SEM (cell line): ENCODE measurements around a stretch of chr4.

DNA sequence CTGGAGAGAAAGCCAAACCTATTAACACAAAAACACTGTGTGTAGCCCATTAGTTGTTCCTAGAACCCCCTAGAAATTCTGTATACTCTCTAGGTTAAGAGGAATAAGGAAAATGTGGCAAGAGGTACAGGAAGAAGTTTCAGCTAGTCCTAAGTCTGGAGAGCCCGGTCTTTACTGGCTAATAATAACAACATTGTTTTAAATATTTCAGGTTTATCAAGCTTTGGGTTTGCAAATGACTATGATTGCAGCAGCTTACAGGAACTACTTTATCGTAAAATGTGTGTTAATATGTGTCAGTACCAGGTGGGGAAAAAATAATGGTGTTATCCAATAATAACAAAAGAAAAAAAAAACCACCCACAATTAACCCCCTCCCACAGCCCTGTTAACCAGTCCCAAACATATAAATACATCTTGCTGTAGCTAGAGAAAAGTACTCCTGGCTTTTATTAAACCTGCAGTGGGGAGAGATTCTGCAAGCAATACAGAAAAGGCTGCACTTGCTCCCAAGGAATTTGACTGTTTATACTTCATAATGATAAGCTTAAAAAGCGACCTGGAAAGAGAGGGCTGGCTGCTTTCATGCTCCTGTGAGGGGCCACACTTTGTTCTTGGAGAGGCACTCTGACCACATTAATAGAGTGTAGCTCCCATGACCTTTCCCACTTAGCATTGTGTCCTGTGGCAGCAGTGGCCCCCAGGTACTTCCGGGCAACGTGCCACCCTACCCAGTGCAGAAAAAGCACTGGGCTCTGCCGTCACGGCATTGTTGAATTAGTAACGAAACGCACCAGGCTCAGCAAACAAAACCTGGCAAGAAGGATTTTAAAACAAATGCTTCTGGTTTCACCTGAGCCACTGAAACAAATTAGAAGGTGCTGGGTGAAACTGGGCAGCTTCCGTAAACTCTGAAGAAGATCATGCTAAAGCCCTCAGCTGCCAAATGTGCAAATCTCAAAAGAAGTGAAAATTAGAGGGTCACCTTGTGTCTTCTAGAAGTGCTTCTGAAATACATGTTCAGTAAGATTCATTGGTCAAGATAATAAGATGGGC is 5.2 kb upstream of the SORBS2 start:
- PRO-cap = no peak

- PRO-cap = no peak
Measured at GRCh38 chr4:185932799-185933700, 121.1 kb upstream of the SORBS2 start.

GRCh38 chr4:186051165-186051519 is 17.8 kb upstream of the TLR3 start:
- PRO-cap = no peak

GRCh38 chr4:186116257-186116487 is 47.2 kb downstream of the TLR3 start:
- PRO-cap = no peak

GRCh38 chr4:186155843-186156361 is 35.5 kb upstream of the CYP4V2 start:
- PRO-cap = no peak

GRCh38 chr4:186192132-186192849 is 924 bp downstream of the CYP4V2 start:
- PRO-cap = no peak

GRCh38 chr4:186537780-186538652 is 17.4 kb downstream of the MTNR1A start:
- PRO-cap = no peak

GRCh38 chr4:186622498-186623768 is 67.6 kb upstream of the MTNR1A start:
- PRO-cap = no peak

GRCh38 chr4:186644870-186645359 is 78.7 kb downstream of the FAT1 start:
- PRO-cap = no peak

DNA sequence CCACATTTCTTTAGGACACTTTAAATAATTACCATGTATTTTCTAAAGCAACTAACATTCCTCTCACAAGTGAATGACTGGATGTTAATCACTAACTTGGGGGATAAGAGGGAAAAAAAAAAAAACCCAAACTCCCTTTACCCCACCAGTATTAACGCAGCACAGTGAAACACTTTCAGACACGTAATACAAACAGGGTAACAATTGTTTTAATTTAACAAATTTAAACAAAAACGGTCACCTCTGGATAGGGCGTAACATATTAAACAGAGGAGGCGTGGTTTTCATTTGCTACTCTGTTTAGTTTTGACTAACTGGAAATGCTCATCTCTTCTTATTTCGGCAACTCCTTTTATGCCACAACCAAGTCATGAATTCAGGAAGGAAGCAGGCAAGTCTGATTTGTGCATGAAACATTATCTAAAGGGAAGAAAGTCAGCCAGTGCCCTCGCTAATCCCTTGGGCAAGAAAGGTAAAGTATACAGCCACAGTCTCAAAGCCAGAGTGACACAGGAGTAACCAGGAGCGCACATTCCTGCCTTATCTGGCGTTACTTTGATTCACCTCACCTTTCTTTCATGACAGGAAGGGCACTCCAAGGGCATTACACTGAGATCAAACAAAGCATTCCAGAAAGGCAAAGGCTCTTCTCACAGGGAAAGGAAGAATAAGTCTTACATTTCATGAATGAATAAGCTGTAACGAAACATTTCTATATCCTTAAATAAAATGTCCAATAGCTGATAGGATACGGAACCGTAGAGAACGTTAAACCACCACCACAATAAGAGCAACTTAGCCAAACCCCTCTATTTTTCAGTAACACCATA is 38.9 kb downstream of the FAT1 start:
- PRO-cap = no peak

DNA sequence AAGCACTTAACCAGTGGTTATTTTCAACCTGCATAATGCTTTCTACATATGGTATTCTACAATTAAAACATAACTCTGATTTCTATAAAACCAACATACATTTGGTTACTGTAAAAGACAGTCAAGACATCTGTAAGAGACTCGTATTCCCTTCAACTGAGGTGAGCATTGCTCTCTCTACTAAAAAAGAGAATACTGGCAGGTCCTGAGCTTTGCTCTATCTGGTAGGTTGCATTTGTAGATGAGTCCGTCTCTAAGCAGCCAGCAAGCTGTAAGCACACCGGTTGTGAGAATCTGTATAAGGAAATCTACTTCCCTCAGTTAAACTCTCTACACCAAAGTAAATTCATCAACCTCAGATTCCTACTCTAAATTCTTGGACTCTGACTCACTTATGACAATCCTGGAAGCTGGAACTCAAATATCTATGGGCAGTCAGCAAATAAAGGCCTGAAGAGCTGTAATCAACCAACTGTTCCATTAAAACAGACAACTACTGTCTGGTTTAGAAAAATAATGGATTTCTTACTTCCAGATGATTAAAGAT is 38.0 kb downstream of the FAT1 start:
- PRO-cap = no peak

- PRO-cap = no peak
Measured at GRCh38 chr4:186726436-186727501, 3.1 kb upstream of the FAT1 start.

GRCh38 chr4:186755803-186756359 is 32.2 kb upstream of the FAT1 start:
- PRO-cap = no peak

GRCh38 chr4:186758944-186759785 is 35.5 kb upstream of the FAT1 start:
- PRO-cap = no peak

DNA sequence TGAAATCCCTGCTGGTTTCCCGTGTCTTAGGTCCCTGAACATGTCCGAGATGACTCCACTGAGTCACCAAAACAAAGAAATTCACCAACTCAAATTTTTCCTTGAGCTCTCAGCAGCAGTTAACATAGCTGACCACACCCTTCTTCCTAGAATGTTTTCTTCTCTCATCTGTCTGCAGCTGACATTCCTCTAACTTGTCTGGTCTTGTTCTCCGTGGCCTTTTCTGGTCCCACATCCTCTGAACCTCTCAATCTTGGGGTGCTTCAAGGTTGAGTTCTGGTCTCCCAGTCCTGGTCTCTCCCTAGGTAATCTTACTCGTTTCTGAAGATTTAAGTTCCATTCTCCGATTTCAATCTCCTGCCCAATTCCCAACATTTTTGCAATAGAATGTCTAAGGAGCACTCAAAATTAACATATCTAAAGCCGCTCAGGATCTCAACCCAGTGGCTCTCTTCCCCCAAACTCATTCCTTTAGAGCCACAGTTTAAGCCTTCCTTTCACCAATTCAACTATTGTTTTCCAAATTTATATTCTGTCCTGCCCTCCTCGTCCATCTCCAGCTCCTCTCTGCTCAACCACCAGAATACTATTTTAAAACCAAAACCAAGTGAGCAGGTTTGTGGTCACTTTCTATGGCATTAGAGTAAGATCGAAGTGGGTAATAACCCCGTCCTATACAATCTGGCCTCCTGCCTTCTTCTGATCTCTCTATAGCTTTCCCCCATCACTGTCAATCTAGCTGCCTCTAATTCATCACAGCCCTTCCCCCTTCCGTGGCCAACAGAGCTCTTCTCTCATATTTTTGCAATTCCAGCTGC is 1.3 kb downstream of the TRIML2 start:
- PRO-cap = no peak

DNA sequence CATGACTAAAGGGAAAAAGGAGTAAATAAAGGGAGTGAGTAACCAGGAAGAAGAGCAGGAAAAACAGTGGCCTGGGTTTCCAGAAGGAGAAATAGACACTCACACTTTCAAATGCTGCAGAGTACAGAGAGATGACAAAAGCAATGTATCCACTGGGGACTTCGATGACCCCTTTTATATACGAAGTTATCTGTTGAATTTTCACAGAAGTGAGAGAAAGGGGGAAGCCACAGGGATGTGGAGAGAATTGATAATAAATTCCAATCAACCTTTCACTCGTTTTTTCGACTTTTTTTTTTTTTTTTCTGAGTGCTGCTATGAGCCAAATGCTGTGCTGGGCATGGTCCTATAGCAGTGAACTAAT is 817.5 kb downstream of the TRIML1 start:
- PRO-cap = no peak

- PRO-cap = no peak
Measured at GRCh38 chr4:189185831-189186274, 754.8 kb upstream of the FRG1 start.

- PRO-cap = bidirectional peak, plus-strand start at chr4:189202466, minus-strand start at chr4:189202326
Measured at GRCh38 chr4:189202242-189202541, 738.5 kb upstream of the FRG1 start.

DNA sequence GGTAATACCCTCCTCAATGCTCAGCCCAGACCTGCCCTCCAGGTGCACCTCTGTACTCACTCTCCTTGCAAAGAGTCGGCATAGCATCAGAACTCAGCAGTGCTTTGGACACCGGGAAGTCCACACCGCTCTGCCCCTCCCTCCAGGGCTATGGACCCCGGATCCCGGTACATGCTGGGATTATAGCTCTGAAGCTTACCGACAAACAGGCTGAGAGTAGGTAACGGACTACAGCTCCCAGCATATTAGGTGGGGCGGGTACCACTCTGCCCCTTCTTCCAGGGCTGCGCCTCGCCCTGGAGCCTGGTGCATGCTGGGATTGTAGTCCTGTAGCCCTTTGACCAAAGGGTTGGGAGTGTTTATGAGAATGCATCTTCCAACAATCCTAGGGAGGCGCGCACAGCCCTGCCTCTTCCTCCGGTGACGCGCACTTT is 22.3 kb upstream of the FRG2 start:
- PRO-cap = no peak